Left lobe of liver (tissue), 1 donor: ENCODE measurements around a stretch of chr3.

GRCh38 chr3:9799813-9800430, 7.0 kb downstream of the ARPC4 start:
- PRO-cap = no peak

DNA sequence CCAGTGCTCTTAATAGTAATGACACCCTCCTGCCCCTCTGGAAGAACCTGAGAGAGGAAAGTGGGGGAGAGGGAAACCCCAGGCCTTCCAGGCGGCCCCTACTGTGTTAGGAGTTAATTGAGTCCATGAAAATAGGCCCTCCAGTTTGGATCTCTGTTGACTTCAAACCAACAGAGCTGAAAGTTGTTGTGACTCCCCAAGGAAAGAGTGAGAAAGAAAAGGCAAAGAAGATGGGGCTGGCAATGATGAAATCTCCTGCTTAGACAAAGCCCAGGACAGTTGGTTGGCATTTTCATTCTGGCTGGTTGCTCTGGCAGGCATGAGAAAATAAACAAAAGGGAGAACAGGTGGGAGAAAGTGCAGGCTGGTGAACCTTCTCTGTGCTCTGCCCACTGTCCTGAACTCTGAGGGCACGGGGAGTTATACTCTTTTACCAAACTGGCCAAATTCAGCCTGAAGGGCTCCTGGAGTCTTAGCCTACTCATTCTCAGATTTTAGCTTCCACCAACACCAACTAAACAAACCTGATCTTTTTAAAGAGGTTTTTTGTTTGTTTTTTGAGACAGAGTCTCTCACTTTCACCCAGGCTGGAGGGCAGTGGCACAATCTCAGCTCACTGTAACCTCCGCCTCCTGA, 3.8 kb upstream of the PRRT3 start:
- PRO-cap = no peak

DNA sequence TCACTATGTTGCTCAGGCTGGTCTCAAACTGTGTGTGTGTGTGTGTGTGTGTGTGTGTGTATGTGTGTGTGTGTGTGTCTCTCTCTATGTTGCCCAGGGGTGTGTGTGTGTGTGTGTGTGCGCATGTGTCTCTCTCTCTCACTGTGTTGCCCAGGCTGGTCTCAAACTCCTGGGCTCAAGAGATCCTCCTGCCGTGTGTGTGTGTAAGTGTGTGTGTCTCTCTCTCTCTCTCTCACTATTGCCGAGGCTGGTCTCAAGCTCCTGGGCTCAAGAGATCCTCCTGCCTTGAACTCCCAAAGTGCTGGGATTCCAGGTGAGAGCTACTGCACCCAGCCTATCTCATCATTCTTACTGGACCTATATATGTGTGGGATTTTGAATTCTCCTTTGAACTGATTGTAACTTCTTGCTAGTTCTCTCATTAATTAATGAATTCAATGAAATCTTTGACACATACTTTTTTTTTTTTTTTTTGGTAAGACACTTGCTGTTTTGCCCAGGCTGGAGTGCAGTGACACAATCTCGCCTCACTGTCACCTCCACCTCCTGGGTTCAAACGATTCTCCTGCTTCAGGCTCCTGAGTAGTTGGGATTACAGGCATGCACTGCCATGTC, 3.6 kb upstream of the FANCD2 start:
- PRO-cap = no peak

GRCh38 chr3:10155123-10155846, 9.4 kb upstream of the IRAK2 start:
- PRO-cap = no peak

GRCh38 chr3:10186176-10186561, 21.4 kb downstream of the IRAK2 start:
- PRO-cap = no peak

GRCh38 chr3:10189083-10189465, 24.4 kb downstream of the IRAK2 start:
- PRO-cap = no peak

- PRO-cap = no peak
These were observed 33.9 kb downstream of the IRAK2 start for GRCh38 chr3:10198628-10199108.

DNA sequence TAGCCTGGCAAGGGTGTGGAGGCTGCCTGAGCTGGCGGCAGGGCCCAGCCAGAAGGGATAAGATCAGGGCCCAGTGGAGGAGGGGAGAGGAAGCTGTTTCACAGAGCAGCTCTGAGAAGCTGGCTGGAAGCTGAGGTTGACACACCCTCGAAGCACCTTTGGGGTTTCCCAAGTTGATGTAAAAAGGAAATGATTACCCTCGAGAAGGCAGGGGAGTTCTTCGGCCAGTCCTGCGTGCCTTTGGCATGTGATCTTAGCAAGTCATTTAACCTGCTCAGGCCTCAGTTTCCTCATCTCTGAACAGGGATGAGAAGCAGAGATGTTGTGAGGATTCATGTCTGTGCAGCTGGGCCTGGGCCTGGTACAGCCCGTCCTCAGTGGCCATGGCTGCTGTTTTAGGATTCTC, 34.4 kb downstream of the IRAK2 start:
- PRO-cap = no peak

GRCh38 chr3:10223536-10224140, 24.6 kb upstream of the TATDN2 start:
- PRO-cap = no peak

- PRO-cap = unidirectional peak, minus-strand start at chr3:10508652
These were observed 3.2 kb upstream of the ATP2B2 start for GRCh38 chr3:10508438-10509037.

GRCh38 chr3:10993471-10994259, 1.1 kb downstream of the SLC6A1 start:
- PRO-cap = bidirectional peak, plus-strand start at chr3:10993709, minus-strand start at chr3:10993655

- PRO-cap = no peak
These were observed 68.2 kb downstream of the SLC6A1 start for GRCh38 chr3:11060667-11061164.

- PRO-cap = no peak
These were observed 16.1 kb downstream of the ATG7 start for GRCh38 chr3:11288339-11288580.

DNA sequence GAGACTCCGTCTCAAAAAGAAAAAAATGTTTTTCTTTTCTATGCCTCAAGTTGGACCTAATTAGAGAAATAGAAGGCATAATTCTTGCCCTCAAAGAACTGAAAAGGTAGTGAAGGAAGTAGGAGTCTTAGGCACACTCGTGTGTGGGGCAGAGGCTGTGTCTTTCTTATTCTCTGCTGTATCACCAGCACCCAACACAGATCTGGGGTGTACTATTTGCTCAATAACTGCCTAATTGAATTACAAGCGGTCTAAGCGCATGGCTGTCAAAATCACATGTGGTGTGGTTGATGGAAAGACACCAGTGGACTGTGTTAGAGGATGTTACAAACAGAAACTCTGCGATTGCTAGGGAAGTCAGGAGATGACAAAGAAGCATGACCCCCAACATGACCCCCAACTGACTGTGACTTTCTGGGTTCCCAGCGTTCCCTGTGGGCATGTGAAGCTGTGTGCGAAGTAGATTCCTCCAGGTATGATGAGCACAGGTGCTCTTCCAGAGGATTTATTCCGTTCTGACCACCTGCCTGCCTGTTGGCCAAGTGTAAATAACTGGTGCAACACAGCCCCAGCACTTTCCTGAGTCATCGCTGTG, 32.0 kb downstream of the ATG7 start:
- PRO-cap = no peak

DNA sequence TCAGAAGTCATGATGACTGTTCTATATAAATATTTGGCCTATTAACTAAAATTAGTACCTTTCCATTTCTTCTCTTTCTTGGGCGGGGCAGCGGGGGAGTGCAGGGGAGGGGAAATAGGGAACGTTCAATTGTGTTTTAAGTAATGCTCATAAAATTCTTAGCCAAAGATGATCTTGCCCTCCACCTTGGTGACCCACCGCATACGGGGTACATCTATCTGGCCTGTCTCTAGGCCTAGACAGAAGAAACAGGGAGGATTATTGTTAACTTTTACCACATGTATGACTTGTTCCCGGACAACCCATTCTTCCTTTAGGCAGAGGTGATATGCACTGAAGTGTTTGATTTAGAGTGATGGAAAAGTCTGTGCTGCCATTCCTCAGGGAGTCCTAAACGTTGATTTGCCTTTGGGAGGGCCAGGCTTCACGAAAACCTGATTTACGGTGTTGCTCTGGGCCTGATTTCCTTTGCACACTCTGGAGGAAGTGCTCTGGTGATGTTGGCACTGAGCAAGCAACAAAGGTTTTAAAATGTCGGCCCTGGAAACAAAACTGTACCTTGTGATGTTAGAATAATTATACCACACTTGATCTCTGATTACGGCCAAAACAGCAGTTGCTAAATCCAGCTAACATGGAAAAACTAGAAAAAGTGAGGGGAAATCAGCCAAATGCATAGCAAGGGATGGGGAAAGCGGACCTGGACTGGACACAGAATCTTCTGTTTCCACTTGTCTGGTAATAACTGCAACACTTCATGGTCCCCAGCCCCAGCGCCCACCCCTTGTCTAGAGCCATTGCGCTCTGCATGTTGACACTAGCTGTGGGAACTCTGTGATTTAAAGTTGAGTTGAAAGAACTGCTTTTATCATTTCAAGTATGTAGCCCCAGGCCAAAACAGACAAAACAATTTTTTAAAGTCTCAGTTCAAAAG, 120.3 kb downstream of the VGLL4 start:
- PRO-cap = no peak

DNA sequence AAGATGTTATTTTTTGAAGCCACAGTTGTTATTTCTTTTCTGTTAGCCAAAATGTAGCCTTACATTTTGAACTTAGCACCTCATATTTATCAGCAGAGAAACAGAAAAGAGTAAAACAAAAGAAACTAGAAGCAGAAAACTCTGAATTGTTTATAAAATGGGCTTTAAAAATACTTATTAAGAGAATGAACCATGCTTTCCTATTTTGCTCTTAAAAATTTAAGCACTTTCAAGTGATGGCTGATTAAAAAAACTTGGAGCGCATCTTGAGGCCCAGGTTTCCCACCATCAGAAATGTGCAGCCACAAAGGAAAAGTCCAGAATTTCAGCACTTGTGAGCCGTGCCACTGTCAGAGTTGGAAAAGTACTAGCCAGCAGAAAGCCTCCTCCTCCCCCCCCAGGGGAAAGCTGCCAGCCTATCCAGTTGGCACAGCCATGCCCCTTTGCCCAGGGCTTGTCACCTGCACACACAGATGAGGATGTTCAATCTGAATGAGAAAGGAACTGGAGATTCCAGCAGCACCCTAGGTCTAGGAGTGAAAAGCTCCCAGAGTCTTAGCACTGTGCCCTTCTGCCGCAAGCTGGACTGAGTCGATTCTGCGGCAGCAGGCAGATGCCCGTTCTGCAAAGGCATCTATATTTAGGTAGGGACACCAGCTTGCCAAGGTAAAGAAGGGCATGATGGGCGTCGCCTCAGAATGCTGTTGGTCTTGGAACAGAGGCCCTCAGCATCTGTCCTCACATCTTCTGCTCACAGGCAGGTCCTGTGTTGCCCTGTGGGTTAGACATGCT, 109.8 kb downstream of the VGLL4 start:
- PRO-cap = no peak

- PRO-cap = no peak
These were observed 67.3 kb downstream of the VGLL4 start for GRCh38 chr3:11576324-11576988.

DNA sequence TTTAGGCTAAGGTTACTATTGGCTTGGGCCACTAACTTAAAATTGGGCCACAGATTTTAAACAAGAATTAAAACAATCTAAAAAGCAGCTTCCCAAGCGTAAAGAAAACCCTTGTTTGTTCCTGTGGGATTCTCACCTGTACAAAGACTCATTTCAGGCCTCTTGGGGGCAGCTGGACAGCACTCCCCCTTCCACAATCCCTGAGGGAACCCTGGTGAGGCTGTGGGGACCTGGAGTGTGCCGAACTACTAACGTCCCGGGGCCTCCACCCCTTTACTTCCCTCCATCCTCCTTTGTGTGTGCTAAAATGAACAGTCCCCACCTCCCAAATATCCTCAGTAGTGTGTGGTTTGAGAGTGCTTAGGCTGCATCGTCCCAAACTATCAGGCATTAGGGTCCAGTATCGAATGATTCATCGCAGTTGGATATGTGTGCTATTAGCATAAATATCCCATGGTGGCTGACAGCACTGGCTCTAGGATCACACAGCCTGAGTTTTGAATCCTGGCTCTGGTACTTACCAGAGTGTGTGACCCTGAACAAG, 51.4 kb downstream of the VGLL4 start:
- PRO-cap = no peak

DNA sequence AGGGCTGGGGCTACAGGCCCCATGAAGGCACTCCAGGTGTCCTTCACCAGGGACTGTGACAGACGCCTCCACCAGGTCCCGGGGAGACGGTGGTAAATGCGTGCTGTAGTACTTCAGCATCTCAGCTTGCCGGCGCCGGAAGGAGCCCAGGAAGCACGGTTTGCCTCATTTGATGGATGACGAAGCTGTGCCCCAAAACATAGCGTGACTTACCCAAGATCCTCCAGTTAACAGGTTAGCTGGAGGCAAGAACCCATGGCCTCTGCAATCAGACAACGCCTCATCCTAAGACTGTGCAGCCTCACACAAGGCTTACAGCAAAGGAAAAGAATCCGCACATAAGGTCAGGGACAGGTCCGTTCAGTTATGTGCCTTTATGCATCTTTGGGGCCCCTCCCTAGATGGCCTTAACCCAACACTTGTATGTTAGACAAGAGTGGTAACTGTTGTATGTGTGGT, 39.6 kb downstream of the VGLL4 start:
- PRO-cap = no peak

GRCh38 chr3:11641373-11642374, 2.0 kb downstream of the VGLL4 start:
- PRO-cap = no peak